OCI-LY7 (cell line): ENCODE results near the gene GMPS.

GRCh38 chr3:152269416-152269771, 665 bp downstream of the MBNL1 start:
- PRO-cap, result no peak
- RAMPAGE, long total RNA, result no peak

DNA sequence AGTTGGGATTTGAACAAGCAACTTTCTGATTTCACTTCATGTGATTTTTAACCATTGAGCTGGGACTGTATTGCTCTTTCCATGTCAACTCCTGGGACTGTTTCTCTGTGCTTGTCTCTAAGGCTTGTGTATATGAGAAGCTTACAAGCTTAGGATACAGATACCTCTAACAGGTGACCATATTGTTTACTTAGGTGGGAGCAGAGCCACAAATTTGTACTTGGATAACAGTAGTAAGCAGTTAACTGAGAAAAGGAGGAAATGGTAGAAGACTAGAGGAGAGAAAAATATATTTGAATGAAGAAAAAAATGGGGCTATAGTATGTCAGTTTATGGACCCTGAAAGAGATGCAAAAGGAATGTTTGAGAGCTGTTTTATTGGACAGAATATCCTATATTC, 133.7 kb downstream of the MBNL1 start:
- PRO-cap, result no peak
- RAMPAGE, long total RNA, result no peak

DNA sequence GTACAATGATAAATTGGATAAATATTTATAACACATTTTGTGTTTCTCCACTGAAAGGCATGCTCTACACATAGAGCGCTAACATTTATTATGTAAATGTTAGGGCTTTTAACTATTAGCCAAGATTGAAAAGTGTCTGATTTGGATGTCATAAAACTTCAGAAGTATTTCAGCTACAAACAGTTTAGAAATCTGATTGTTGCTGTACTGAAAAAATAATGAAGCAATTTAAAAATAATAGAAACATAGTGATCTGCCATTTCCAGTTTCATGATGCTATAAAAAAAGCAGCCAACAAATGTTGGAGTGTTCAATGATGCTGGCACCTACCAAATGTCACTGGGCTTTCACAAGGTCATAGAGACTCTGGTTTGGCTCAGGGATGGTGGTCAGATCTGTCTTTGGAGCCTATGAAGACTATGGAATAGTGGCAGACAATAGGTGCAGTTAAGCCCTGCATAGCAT, 137.0 kb downstream of the MBNL1 start:
- PRO-cap, result no peak
- RAMPAGE, long total RNA, result no peak

DNA sequence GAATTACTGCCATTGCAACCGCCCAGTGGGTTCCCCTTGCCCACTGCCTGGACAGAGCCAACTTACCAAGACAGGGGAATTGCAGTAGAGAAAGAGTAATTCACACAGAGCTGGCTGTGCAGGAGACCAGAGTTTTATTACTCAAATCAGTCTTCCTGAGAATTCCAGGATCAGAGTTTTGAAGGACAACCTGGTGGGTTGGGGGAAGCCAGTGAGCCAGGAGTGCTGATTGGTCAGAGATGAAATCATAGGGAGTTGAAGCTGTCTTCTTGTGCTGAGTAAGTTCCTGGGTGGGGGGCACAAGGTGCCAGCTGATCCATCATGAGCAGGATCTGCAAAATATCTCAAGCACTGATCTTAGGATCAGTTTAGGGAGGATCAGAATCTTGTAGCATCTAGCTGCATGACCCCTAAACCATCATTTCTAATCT, 230.7 kb upstream of the P2RY1 start:
- PRO-cap, result no peak
- RAMPAGE, long total RNA, result no peak

- PRO-cap, result no peak
- RAMPAGE, long total RNA, result no peak
Measured at GRCh38 chr3:153096584-153097398, 65.2 kb upstream of the RAP2B start.

GRCh38 chr3:153161300-153161760, 696 bp upstream of the RAP2B start:
- PRO-cap, result bidirectional peak, plus-strand start at chr3:153161417, minus-strand start at chr3:153161250
- RAMPAGE, long total RNA, result no peak

DNA sequence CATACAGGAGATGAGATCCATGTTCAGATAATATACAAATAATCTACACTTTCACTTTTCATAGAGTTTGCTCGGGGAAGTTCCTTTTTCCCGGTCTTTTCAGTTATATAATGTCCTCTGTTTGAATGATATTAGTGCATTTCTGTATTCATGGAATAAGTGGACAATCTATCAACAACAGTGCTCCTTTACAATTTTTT, 149.8 kb downstream of the RAP2B start:
- PRO-cap, result no peak
- RAMPAGE, long total RNA, result no peak

DNA sequence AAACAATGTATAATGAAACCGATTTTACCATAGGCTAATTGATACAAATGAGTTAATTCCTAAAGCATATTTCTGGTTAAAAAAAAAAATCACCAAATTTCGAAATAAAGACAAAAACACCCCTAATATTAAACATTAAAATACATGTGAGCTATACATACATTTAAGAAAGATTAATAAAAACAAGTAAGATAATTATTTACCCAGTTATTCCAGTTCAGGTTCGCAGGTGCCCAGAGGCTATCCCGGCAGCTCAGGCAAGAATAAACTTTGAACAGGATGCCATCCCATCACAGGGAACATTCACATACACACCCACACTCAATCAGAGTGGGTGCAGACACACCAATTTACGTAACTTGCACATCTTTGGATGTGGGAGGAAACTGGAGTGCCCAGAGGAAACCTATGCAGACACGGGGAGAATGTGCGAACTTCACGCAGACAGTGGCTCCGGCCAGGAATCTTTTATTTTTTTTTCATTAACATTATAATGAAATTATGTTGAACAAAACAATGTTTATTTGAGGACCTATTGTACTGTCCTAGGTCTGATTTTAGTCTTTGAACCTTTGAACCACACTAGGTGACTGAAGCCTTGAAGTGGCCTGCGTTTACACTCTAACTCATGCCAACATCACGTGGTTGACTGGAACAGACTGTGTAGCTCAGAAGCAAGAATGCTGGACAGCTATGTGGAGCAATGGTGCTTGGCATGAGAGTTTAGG, 391.3 kb downstream of the RAP2B start:
- PRO-cap, result no peak
- RAMPAGE, long total RNA, result no peak

GRCh38 chr3:153624099-153624724, 462.2 kb downstream of the RAP2B start:
- PRO-cap, result no peak
- RAMPAGE, long total RNA, result no peak

DNA sequence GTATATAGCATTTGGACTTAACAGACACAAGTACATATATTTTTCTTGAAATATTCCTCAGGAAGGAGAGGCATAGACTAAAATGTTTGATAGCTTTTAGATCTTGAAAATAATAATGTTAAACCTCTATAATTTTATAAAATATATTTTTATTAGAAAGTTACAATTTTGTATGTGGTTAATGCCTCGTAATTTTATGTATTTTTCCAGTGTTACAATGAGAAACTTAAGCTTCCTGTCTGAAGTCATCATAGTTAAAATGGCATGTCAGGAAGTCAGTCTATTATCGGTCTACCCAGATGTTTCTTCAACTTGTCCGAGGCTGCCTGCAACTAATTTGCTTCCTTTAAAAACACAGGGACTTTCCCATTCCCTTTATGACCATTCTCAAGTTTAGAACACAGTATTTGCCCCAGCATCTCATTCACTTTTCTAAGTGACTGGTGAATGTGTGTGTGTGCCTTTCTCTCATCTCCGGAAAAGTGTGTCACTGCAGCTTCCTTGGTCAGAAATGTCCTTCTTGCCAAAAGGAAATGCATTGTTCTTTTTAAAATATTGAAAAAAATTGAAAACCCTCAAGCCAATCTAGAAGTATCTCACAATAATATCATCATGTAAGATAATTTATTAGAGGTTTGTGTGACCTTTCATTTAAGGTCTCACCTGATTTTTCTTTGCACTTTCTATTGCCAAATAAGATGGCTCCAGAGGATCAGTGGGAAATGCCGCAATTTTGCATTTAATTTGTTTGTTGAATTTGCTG, 466.6 kb downstream of the RAP2B start:
- PRO-cap, result unidirectional peak, minus-strand start at position 484 of the sequence
- RAMPAGE, long total RNA, result no peak

DNA sequence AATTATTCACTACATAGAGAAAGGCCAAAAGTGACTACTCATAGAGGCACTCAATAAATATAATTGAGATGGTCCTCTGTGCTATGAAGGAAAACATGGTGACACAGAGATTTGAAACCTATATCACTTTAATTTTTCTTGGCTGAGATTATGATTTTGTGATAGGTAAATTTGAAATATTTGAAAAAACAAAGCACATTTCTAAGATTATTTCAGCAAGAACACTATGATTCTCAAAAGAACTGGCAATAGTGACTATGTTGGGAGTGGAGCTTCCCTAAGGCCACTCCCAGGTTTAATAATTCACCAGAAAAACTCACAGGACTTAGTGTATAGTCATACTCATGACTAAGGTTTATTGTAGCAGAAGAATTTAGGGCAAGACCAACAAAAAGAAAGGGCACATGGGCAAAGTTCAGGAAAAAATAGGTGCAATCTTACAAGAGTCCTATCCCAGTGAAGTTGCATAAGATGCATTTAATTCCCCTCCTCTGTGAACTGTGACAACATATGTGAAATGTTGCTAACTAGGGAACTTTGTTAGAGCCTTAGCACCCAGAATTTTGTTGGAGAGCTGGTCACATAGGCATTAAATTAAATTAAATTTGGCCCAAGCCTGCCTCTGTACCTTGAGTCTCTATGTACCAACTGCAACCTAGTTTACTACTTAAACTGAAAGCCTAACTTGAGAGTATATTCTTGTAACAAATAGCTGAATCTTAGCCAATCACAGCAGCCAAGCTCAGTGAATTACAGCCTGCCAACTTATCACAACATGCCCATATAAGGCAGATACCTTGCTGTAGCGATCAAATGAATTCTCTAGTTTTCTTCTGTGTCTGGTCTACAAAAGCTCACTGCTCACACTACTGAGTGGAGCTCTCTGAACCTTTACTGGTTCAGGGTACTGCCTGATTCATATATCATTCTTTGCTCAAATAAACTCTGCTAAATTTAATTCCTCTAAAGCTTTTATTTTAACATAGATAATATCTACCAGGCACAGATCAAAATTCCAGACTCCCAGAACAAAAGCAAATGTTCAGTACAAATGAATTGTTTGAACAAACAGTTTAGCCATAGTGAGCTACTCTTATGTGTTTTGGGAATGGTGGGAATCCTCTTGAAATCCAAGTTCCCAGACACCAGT, 386.2 kb upstream of the ARHGEF26 start:
- PRO-cap, result no peak
- RAMPAGE, long total RNA, result no peak

GRCh38 chr3:154060498-154061084, 60.6 kb upstream of the ARHGEF26 start:
- PRO-cap, result no peak
- RAMPAGE, long total RNA, result no peak

DNA sequence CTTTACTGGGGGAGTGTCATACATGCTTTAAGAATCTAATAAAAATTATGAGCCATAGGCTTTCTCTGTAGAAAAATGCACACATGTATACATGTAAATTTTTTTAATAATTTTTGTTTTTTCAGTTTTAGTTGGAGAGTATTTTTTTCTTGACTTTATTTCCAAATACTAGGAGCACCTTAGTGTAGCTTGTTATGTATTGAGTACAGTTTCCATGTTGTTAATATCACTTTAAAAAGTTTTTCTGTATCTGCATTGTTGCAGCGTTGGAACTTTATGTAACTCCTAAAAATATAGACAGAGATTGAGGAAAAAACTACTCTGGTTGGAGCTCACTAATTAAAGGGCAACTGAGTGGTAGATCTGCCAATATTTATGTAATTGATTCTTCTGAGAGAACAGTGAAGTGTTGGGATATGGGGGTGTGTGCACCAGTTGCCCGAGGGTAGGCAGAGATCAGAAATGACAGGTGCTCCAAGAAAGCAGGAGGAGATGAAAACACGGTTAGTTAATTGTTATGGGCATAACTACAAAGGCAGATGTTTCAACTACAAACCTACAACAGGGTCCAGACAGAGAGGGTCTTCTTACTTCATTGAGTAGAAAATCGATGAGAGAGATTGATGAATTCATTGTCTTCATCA, 17.1 kb downstream of the ARHGEF26 start:
- PRO-cap, result no peak
- RAMPAGE, long total RNA, result no peak

GRCh38 chr3:154144377-154144852, 23.2 kb downstream of the ARHGEF26 start:
- PRO-cap, result no peak
- RAMPAGE, long total RNA, result no peak

DNA sequence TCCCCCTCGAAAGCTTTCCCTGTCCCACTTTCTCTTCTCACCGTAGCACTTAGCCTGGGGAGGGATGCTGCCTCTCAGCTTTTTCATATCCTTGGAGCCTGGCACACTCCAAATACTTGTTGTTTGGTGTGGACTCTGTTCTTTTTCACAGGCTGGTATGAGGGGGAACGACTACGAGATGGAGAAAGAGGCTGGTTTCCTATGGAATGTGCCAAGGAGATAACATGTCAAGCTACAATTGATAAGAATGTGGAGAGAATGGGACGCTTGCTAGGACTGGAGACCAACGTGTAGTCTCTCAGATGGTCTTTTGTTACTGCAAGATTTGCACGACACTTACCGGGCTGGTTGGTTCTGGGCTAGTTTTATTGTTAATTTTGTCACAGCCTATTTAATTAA, 69.1 kb downstream of the DHX36 start:
- PRO-cap, result no peak
- RAMPAGE, long total RNA, result no peak

GRCh38 chr3:154276101-154276575, 48.1 kb downstream of the DHX36 start:
- PRO-cap, result no peak
- RAMPAGE, long total RNA, result no peak

- PRO-cap, result no peak
- RAMPAGE, long total RNA, result no peak
Measured at GRCh38 chr3:155334687-155335192, 41.3 kb upstream of the STRIT1 start.

GRCh38 chr3:155554970-155555628, 189.8 kb downstream of the PLCH1 start:
- PRO-cap, result no peak
- RAMPAGE, long total RNA, result no peak

- PRO-cap, result no peak
- RAMPAGE, long total RNA, result no peak
Measured at GRCh38 chr3:155743943-155744522, 838 bp downstream of the PLCH1 start.

- PRO-cap, result bidirectional peak, plus-strand start at chr3:155870714, minus-strand start at chr3:155870325; bidirectional peak, plus-strand start at chr3:155871191, minus-strand start at chr3:155871042
- RAMPAGE, long total RNA, result no peak
Measured at GRCh38 chr3:155870152-155871286, at the start of gene GMPS. TSS of gene GMPS (plus strand) at chr3:155870650.